ENCODE results near the gene SERPINB9.

- PRO-cap, 10 experiments = no peak in any of the 10 experiments
Observed at GRCh38 chr6:1824048-1824778, 214.5 kb downstream of the FOXC1 start.

DNA sequence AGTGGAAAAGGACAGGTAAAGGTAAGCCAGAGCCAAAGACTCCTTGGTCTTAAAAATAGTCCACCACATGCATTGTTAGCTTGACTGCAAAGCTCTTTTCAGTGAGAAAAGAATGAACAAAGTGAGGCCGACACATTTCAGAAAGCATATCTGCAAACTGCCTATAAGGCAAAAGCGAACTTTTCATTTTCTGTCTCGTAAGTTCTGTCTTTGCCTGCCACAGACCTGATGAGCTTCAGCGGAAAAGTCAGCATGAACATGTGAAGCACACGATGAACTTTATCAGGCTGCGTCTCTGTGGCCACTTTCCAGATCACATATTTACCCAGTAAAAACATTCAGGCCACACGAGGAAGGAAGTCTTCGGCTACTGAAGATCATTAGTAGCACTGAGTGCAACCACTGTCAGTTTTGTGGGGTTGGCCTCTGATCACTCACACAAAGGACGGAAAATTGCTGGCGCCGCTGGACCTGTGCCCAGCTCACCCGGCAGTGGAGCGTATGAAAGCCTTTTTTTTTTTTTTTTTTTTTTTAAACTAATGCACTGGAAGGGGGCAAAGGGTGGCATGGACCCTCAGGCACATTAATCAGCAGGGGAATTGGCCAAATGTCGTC, 223.0 kb downstream of the FOXC1 start:
- PRO-cap, 10 experiments = no peak in any of the 10 experiments

DNA sequence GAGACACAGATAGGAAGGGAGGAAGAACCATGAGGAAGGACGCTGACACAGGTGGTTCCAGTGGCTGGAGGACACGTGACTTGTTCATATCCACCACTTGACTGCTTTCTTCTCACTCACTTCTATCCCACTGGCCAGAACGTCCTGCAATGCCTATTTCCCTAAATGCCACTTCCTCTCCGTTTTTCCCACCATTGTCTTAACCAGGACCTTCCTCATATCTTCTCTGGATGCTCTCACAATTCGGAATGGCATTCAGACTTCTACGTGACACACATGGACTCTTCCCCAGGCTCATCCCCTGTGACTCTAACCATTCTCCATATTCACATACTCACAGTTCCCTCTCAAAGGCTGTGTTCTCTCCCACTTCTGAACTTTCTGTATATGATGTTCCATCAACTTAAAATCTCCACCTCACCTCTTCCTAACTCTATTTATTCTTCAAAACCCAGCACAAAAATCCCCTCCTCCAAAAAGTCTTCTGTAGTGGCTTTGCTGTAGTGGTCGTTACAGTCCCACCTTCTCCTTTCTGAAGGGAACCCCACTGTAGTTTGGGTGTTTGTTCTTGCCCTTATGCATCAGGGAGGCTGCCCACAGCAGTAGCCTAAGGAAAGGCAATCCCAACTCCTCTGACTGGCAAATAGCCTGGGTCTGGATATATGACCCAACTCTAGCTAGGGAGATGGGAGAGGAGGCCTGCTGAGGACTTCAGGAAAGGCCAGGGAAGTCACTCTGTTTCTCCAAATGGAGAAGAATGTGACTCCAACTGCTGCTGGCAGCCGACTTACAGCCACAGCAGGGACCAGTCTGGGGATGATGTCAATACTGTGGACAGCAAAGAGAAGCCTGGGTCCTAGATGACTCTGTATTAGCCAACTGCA, 232.3 kb downstream of the FOXC1 start:
- PRO-cap, 10 experiments = no peak in any of the 10 experiments

DNA sequence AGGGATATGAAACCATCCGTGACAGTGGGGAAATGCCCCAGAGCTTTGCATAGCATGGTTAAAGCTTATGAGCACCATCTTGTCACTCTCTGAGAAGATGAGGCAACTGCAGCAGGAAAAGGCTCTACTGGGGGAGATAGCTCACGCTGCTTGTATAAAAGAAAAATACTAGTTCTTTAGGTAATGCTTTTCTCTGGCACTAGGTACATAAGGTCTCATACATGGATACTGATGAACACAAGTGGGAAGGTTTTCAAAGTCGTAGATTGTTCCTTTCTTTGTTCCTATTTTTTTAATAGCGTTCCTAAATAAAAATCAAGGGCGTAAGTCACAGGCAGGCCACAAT, 259.3 kb downstream of the FOXC1 start:
- PRO-cap, 10 experiments = no peak in any of the 10 experiments

GRCh38 chr6:1922615-1923515, 313.1 kb downstream of the FOXC1 start:
- PRO-cap, 10 experiments = no peak in any of the 10 experiments

- PRO-cap, 10 experiments = no peak in any of the 10 experiments
Observed at GRCh38 chr6:2112997-2114463, 131.9 kb downstream of the GMDS start.

DNA sequence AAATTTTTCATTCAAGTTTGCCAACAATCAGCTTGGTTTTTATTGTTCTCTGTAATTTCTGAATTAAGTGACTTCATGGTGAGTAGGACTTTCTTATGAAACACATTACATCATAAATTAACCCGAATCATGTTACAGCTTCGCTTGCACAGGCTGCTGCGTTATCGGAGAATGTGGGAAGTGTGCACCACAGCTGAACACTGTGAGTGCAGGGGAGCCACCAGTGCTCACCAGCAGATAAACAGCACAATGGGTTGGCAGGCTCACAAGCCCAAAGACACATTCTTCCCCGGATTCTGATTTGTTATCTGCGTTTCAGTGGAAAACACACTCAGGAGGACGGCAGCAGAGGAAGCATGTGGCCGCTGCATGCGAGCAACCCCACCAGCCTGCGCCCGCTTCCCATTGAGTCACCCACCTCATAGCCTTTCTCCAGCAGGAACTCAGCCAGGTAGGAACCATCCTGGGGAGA, 121.1 kb downstream of the GMDS start:
- PRO-cap, 10 experiments = no peak in any of the 10 experiments

DNA sequence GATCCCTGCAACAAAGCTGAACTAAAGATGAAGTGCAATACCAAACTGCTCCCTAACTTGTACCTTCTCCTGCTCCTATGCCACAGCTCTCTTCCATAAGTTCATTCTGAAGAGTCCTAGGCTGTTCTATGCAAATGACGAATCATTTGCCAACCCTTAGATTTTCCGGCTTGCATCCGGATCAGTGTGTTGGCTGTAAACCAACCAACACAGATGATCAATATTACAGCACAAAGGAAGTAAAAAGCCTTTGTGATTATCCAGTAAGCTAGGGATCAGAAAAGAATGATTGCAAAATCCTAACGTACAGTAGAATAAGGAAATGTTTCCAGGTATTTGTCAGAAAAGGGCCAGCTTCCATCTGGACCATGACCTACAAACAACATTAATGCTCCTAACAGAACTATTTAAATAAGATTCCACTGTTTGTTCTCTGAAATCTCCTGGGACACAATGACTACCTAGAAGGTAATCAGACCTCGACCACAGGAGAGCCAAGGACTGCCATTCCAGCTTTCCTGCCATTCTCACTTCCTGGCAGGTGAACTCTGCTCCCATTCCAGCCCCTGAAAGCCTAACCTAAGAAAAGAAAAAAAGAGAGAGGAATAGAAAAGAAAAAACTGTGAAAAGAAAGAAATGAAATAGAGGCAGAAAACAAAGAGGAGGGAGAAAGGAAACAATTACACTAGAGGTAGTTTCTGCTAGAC, 19.8 kb downstream of the GMDS start:
- PRO-cap, 10 experiments = no peak in any of the 10 experiments

DNA sequence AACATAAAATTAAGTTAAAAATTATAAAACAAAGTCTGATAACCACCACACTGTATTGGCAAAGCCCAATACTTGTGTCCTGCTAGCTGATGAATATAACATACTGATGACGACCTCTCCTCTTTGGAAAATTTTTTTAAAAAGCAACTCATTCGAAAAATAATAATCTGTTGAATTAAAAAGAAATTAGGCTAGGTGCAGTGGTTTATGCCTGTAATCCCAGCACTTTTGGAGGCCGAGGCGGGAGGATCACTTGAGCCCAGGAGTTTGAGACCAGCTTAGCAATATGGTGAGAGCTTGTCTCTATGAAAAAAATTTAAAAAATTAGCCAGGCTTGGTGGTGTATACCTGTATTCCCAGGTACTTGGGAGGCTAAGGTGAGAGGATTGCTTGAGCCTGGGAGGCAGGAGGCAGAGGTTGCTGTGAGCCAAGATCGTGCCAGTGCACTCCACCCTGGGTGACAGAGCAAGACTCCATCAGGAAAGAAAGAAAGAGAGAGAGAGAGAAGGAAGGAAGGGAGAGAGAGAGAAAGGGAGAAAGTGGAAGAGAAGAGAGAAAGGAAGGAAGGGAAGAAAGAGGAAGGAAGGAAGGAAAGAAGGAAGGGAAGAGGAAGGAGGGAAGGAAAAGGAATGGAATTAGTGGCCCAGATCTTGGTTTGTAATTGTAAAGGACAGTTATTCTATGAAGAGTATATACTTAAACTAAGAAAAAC, 120.6 kb upstream of the GMDS start:
- PRO-cap, 10 experiments = no peak in any of the 10 experiments

GRCh38 chr6:2433869-2434513, 188.6 kb upstream of the GMDS start:
- PRO-cap, 10 experiments = peak in 1 of 10 experiments; most common plus-strand start chr6:2434388 (in 1); most common minus-strand start chr6:2434265 (in 1)

DNA sequence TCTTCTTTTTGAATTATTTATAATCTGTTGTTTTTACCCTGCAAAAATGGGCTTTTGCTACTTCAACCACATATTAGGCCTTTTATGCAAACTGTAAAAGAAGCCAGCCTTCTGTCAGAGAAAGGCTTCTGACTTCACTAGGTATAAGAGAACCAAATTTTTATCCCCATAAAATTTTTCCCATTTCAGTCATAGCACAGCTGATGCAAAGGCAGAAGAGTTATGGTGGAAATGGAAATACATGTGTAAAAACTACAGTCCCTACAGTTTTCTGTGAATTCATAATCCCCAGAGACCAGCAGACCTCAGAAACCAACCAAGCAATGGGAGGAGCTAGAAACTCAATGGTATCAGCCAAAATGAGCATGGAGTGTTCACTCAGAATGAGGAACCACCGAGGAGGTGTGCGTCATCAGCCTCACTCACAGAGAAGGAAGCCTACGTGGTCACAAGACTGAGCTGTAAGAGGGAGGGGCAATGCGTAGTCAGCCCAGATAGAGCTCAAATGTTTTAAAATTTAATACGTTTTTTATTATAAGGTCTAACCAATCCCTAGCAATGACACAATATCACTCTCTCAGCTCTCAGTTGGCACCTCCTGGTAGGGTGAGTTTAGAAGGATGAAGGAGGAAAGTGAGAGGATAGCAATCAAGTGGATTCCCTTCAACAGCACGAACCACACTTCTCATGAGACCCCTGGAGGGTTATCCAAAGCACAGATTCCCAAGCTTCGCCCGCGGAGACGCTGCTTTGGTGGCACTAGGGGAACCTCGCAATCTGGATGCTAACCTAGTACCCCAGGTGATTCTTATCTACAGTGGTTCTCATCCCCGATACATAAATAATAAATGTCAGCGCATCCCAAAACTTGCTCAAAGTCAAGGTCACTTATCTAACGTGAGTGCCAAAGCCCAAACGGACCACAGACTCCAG, 17.4 kb downstream of the MYLK4 start:
- PRO-cap, 10 experiments = no peak in any of the 10 experiments

DNA sequence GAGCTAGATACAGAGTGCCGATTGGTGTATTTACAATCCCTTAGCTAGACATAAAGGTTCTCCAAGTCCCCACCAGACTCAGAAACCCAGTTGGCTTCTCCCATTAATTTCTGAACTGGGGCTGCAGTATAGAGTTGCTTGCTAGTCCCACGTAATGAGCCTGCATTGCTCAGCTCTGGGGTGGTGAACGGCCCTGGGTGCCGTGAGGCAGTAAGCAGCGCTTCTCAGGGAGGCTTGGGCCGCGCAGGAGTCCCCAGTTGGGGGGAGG, 2.1 kb upstream of the WRNIP1 start:
- PRO-cap, 10 experiments = peak in 1 of 10 experiments; most common plus-strand start position 81 of the sequence (in 1)

- PRO-cap, 10 experiments = peak in 1 of 10 experiments; most common plus-strand start chr6:2797956 (in 1); most common minus-strand start chr6:2797865 (in 1)
Observed at GRCh38 chr6:2797304-2798066, 32.3 kb downstream of the WRNIP1 start.

GRCh38 chr6:2810306-2811072, 31.2 kb downstream of the SERPINB1 start:
- PRO-cap, 10 experiments = peak in 1 of 10 experiments; most common plus-strand start chr6:2810356 (in 1); most common minus-strand start chr6:2810509 (in 1)

- PRO-cap, 10 experiments = peak in 2 of 10 experiments; most common plus-strand start chr6:2840248 (in 2); most common minus-strand start chr6:2840007 (in 1)
Observed at GRCh38 chr6:2839888-2840922, 1.5 kb downstream of the SERPINB1 start.

- PRO-cap, 10 experiments = peak in 3 of 10 experiments; most common plus-strand start chr6:2853855 (in 2); most common minus-strand start chr6:2853754 (in 1)
Observed at GRCh38 chr6:2853543-2854240, 12.0 kb upstream of the SERPINB1 start.

DNA sequence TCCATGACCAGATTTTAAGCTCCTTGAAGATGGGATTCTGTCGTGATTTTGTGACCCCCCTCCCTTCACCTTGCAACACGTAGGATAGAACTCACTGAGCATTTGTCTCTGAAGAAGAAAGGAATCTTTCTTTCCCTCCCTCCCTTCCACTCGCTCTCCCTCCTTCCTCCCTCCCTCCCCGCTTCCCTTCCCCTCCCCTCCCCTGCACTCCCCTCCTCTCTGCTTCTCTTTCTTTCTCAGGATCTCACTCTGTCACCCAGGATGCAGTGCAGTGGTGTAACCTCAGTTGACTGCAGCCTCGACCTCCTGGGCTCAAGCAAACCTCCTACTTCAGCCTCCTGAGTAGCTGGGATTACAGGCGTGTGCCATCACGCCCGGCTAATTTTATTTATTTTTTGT, 23.5 kb upstream of the SERPINB1 start:
- PRO-cap, 10 experiments = no peak in any of the 10 experiments

DNA sequence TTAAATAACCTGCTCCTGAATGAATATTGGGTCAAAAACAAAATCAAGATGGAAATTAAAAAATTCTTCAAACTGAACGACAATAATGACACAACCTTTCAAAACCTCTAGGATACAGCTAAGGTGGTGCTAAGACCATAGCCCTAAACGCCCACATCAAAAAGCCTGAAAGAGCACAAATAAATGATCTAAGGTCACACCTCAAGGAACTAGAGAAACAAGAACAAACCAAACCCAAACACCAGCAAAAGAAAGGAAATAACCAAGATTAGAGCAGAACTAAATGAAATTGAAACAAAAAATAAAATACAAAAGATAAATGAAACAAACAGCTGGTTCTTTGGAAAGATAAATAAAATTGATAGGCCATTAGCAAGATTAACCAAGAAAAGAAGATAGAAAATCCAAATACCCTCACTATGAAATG, 22.9 kb downstream of the SERPINB9 start:
- PRO-cap, 10 experiments = no peak in any of the 10 experiments

DNA sequence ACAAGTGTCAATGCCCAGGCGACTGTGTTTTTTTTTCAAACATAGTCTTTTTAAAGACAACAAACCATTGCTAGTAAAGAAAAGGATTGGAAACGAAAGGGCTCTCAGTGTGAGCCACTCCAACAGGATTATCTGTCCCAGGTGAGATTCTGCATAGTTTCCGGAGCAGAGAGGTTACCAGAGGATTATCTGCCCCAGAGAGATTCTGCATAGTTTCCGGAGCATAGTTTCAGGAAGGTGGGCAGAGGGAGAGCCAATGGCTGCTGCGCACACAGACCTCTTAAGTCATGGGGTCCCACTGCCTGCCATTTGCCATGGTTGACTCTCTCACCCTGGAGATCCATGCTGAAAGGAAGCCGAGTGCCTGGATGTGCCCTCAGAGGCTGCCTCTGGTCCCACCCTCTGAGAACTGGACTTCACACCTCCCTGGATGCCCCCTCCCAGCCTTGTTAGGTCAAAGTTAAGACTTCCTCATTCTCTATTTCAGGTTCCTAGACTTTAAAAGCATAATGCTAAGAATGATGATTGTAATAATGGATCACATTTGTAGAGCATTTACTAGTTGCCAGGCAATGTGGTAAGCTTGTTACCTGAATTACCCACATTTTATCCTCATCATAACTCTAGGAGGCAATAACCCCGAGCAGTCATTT, 12.1 kb downstream of the SERPINB9 start:
- PRO-cap, 10 experiments = no peak in any of the 10 experiments

- PRO-cap, 10 experiments = peak in 10 of 10 experiments; most common plus-strand start chr6:2903372 (in 2); most common minus-strand start chr6:2903309 (in 10)
Observed at GRCh38 chr6:2903151-2903790, at the start of gene SERPINB9. Gene SERPINB9, minus strand, starts transcription at chr6:2903309.

Measured in Metastatic Breast Carcinoma in the Brain (tissue), 10 donors.